SP-49 (cell line): ENCODE measurements around a stretch of chr1.

GRCh38 chr1:2273228-2274112 is 45.4 kb downstream of the SKI start:
- PRO-cap: no peak

- PRO-cap: no peak
Measured at GRCh38 chr1:2284210-2284913, 56.2 kb downstream of the SKI start.

DNA sequence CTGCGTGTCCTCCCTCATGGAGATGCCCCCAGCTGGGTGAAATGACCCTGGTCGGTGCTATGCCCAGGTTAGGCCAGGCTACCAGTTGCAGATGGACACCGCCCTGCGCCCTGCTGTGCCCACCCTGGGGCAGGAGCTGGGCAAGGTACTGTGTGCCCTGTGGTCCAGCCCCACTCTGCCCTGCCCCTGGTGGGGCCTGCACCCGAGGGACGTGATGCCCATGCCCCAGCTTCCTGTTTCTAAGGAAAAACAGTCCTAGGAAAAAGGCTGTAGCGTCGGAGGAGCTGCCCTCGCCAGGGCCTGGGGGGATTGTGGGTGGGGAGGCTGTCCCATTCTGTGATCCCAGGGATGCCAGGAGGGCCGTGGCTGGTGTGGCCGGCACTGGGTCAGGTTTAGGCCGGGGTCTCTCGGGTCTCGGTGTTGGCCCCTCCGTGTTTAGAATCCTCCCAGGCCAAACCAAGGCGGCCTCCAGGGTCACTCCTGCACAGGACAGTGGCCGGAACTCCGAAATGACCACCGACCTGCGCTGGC is 77.5 kb downstream of the MORN1 start:
- PRO-cap: no peak

GRCh38 chr1:2384963-2385612 is 6.3 kb downstream of the MORN1 start:
- PRO-cap: no peak

GRCh38 chr1:2405303-2406413 is 6.7 kb downstream of the PEX10 start:
- PRO-cap: no peak

DNA sequence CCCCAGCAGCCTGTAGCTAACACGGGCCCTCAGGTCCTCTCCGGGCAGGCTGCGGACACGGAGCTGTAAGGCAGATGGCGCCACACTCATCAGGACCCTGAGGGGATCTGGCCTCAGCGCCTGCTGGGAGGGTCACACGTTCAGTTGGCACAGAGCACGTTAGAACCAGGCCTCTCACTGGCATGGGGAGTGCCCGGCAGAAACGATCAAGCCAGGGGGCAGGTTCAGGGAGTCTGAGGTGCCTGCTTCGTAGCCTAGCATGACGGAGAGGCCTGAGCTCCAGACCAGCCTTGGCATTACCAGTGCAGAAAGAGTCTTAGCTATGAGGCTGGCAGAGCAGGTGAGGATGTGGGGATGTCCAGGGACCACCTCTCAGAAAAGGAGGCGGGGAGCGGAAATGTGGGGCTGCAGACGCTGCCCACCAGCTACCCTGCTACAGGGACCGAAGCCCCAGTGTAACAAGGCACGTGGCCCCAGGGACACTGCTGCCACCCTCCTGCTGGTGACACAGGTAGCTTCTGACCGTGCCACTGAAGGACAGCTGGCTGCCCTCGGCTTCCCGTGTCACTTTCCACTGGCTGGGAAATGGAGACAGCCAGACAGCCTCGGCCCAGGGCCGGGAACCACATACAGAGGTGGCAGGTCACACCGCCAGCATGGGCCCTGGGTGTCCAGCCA is 5.4 kb downstream of the PEX10 start:
- PRO-cap: no peak

DNA sequence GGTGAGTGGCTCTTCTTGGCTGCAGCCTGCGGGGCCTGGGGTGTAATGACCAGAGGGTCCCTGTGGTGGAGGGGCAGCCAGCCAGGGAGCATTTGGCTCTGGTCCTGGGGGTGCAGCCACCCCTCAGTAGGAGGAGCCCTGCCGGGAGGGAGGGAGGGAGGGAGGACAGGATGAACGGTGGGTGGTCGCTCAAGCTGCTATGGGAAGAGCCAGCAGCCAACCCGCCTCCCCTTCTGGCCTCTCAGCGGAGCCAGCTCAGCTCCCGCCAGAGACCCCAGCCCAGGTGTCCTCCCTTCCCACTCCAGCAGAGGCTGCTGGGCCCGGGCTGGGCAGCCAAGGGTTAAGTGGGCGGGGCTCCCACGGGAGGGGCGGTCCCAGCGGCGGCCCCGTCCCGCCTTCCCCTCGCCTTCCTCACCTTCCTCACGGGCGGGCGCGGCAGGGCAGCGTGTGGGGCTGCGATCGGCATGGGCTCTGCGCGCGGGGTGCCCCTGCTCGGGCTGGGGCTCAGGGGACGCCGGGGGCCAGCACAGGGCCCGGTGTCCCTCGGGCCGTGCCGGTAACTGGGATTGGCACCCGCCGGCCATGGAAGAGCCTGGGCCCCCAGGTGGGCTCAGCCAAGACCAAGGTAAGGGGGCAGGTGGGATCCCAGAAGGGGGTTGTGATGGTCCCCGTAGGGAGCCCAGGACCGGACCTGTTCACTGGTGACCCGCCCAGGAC is 8.9 kb upstream of the PLCH2 start:
- PRO-cap: no peak

DNA sequence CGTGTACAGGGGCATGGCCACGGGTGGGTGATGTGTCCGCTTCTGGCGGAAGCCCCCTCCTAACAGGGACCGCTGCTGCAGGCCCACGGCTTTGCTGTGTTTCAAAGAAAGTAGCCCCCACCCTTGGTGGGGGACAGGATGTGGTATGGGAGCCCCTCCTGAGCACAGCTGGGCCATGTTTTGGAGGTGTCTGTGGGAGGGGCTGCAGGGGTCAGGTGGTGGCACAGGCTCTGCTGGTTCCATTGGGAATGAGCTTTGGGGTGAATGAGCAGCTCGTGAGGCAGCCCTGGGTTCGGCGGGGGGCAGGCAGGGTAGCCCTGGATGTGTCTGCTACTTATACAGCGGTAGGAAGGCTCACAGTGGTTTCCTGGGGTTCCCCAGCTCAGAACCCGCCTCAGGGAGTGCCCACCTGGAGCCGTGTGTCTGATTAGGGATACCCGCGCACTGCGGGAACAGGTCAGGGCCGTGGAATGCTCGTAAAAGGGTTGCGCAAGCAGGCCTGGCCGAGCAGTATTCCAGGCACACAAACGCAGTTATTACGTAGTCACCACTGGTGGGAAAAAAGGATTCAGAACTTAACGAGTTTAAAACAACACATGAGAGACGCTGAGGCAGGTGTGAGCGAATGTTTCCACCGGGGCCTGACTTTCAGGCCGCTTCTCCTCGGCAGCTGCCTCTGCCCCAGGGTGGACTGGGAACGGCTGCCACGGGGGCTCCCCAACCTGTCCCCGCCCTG is 18.1 kb downstream of the PLCH2 start:
- PRO-cap: no peak

DNA sequence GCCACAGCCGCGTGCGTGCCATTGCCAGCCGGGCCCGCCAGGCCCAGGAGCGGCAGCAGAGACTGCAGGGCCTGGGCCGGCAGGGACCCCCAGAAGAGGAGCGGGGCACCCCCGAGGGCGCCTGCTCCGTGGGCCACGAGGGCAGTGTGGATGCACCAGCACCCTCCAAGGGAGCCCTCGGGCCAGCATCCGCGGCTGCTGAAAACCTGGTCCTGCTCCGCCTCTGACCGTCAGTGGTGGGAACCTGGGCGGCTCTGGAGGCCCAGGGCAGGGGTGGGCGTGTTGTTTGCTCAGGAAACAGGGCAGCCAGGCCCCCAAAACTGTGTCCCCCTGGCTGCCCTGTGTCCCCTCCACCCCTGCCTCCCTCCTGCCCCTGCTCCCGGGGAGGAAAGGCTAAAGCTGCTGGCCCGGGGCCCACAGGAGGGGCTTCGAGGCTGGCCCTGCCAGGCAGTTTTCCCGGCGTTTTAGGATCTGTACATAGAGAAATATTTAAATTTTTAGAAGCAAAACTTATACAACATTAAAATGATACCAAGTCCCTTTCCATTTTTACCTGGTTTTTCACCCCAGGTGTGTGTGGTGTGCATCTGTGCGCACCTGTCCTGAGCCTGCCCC is 21.3 kb downstream of the PANK4 start:
- PRO-cap: no peak

DNA sequence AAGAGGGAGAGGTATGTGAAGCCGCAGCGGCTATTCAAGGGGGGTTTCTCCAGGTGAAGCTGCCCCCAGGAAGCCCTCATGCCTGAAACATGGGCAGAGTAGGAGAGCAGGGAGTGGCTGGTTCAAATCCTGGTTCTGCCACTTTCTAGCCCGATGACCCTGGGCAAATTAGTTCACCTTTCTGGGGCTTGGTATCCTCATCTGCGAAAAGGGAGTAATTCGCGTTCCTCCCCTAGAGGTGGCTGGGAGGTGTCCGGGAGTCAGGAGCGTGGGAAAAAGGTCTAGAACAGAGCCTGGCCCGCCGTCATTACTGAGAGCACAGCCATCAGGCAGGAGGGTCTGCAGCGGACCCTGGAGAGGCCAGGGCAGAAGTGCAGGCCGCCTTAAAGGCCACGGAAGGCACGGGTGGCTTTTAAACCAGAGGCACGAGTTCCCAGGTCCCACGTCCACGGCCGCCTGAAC is 941 bp downstream of the PANK4 start:
- PRO-cap: no peak

- PRO-cap: no peak
Measured at GRCh38 chr1:2540561-2541307, 10.7 kb upstream of the HES5 start.

DNA sequence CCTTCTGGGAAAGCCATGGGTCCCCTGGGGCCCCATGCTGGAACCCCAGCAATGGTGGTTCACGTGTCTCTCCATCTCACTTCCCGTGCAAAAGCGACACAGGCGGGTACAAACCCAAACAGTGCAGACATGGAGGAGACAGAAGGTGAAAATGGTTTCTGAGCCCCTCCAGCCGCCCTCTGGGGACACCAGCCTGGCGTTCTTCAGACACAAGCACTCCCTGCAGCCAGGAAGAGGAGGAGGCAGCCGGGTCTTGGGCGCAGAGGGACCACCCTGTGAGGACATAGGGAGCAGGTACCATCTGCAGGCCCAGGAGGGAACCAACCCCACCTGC is 5.7 kb upstream of the TNFRSF14 start:
- PRO-cap: no peak

GRCh38 chr1:3063538-3064277 is 5.3 kb upstream of the PRDM16 start:
- PRO-cap: no peak

DNA sequence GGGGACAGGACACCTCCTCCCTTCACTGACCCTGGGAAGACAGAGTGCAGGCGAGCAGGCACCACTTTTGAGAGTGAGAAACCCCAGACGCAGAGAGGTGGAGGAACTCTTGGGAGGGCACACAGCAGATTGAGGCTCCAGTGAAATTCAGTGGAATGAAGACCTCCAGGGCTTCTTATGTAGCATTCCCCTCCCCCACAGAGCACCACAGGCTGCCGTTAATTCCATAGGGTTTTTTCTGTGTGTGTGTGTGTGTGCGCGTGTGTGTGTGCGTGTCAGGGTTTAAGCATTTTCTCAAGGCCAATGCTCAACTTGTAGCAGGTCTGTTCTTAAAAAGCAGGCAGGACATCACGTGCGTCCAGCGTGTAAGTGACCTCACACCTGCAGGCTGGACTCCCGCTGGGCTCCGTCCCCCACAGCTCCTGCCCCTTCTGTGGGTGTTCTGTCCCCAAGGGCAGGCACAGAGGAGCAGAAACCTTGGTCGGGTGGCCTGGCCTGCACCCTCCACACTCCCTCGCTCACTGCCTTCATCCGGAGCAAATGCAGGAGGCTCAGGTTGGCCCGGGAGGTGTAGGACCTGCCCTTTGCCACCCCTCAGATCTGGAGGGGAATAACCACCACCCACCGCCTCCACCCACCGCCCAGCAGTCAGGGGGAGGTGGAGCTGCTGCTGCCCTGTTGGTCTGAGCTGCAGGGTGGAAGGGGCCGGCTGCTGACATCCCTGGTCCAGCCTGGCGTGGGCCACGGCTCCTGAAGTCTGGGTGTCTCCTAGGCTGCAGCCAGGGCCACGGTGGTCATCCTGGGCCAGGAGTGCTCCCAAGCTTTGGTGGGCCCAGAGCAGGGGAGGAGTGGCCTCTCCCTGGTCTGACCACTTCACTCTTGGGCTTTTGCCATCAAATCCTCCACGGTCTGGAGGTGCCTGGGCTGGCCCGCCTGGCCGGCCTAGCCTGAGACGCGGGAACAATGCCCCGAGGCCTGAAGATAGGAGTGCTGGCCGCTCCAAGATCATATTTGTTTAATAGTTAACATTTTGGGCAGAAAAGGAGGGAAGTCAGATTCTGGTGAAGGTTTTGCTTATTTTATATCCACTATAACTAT is 5.5 kb downstream of the PRDM16 start:
- PRO-cap: no peak

DNA sequence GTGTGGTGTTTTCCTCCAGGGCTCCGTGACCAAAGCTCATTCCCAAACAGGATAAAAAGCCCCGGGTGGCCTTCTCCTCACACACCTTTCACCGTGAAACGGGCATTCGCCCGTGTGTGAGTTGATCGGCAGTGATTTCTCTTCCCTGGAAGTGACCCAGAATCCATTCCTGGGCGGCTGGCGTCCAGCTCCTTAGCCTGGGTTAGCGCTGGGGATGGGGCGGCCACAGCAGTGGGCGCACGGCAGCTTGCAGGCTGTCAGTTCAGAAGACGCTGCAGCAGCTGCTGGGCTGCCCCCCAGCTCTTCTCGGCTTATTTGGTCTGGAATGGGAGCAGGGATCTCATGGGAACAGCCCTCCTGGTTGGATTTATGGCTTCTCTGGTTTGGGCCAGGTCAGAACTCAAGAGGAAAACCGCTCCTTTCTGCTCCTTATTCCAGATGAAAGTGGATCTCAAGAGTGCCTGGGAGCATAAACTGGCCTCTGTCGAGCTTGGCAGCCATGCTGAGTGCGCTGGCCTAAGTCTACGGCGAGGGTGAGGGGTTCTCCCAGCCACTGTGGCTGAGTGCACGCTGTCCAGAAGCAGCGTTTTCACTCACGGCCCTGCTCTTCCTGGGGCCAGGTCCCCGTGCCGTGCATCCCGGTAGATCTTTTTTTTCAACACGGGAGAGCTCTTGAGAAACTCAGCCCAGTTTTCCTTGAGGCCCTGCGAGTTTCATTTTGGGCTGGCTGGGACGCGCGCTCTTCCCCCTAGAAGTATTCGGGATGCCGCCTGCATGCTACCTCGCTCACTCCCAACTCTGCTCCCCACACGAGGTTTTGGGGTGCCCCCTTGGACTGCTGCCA is 148.3 kb downstream of the PRDM16 start:
- PRO-cap: no peak

- PRO-cap: no peak
Measured at GRCh38 chr1:3249645-3250512, 180.9 kb downstream of the PRDM16 start.

- PRO-cap: no peak
Measured at GRCh38 chr1:3258364-3259107, 189.5 kb downstream of the PRDM16 start.

GRCh38 chr1:3312828-3313524 is 141.5 kb upstream of the ARHGEF16 start:
- PRO-cap: no peak

- PRO-cap: no peak
Measured at GRCh38 chr1:3316196-3317182, 138.0 kb upstream of the ARHGEF16 start.

- PRO-cap: no peak
Measured at GRCh38 chr1:3349049-3349898, 105.2 kb upstream of the ARHGEF16 start.